ENCODE data around the gene FTMT.

DNA sequence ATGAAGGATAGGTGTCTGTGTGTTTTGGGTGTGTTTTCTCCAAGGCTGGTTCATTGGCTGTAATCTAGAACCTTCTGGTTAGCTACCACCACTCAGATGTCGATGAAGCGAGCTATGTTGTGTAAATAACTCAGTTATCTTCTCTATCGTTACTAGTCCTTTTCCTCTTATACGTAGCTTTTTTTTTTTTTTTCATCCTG is 2.0 kb downstream of the TNFAIP8 start:
- PRO-cap, 2 experiments, result no peak in any of the 2 experiments

GRCh38 chr5:120512970-120513324 is 48.8 kb downstream of the PRR16 start:
- PRO-cap, 2 experiments, result no peak in any of the 2 experiments

GRCh38 chr5:120700491-120701030 is 236.5 kb downstream of the PRR16 start:
- PRO-cap, 2 experiments, result no peak in any of the 2 experiments

DNA sequence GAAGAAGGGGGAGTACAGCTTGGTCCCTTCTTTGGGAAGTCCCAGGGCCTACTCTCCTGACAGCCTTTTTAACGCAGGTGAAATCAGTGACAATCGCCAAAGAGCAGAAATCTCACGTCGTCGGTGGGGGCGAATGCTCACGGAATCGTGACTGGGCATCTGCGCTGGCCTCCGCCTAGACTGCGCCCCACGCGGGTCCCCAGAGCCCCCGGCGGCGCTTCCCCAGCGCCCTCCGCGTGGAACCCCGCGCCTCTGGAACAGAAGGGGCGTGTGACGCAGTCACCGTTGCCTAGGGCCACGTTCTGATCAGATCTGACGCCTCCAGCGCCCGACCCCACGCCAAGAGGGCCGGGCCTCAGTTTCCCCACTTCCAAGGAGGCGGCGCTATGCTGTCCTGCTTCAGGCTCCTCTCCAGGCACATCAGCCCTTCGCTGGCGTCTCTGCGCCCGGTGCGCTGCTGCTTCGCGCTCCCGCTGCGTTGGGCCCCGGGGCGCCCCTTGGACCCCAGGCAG is at the start of gene FTMT:
FTMT (plus strand) TSS at position 305 of the 512 bp plus-strand sequence.
- PRO-cap, 2 experiments, result no peak in any of the 2 experiments

DNA sequence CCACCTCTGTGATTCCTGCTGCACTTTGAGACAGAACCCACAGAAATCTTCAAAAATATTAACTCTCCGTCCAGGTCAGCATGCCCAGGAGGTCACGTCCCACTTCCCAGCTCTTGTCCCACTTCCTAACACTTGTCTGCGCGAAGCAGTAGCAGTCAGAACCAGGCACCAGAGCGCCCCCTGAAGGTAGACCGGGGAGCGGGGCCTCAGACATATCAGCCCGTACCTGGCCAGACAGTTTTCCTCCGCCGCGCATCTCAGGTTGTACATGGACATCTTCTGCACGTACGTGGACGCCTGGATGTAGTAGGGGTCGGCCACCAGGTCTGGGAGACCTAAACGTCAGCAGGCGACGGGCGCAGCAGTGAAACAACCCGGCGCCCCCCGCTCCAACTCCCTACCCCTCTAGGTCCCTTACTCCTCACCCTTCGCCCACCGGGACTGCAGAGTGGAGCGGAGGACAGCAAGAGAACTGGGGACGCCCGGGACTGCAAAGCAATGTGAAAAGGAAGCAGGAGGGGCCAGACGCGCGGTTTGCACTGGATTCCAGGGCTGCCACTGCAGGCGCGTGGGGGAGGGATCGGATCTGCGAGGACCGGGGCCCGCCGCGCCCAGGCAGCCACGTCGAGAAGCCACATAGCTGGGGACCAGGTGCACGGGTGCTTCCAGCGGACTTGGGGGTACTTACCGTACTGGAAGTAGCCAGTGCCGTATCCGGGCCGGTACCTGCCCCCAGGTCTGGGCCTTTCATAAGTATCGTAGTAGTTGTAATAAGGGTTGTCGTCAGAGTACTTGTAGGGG is 1.2 kb downstream of the LOX start:
- PRO-cap, 2 experiments, result no peak in any of the 2 experiments

DNA sequence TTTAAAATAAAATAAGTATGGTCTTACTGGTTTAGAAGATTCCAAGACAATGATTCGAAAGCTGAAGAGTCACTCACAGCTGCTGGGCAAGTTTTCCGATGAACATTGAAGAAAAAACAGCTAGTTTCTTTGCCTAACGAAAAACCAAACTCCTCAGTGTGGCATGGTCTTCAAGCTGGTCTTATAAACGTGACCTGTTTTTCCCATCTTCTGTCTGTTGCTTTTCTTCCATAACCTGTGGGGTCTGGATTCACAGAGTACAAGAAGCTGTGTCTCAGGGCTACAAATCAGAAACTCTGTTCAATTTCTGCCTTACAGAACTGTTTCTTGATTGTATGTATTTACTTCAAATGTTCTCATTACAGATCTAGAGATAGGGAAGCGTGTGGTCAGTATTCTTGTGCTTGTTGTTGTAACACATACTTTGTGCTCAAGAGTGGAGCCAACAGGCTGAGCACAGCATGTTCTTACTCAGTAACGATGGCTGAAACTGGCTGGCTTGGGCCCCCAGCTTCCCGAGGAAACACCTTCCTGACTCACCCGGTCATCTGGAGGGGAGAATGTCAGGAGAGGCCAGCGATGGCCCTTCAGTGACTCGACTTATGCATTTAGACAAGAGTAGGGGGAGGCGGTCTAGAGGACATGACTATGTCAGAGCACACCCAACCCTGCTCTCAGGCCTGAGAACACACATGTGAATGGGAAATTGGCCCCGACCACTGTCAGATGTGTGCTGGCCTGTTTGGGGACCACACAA is 5.2 kb upstream of the ENSG00000250803 start:
- PRO-cap, 2 experiments, result no peak in any of the 2 experiments

DNA sequence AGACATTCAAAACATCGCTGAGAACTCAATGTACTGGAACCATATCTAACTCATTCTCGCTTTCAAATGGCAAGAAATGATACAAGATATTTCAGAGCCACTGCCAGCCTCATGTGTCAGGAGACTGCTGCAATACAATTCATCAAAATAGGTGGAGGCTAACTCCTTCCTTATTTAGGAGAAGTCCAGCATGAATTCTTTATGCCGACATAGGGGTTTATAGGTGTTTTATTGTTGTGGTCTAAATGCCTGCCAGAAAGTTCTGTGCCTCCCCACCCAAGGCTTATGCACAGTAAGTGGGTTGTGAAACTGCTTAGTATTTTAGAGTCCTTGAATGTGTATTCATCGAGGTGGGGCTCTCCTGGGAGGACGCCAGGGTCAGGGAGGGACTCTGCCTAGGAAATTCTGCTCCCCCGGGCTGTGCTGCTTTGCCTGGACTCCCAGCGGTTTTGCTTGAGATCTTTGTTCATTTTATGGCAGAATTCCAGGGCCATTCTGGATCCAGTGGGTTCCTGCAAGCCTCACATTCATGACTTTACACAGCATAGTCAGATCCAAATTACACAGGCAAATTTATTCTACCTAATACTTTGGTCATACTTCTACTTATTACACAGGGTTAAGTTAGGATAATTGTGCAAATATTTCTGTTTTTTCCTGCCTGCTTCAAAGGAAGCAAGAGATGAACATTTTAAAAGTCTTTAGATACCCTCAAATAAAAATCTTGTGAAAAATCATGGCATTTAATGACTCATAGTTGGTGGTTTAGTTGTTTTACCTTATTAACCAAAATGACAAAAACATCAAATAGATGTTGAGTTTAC is 23.5 kb downstream of the ENSG00000250803 start:
- PRO-cap, 2 experiments, result no peak in any of the 2 experiments

- PRO-cap, 2 experiments, result no peak in any of the 2 experiments
Observed at GRCh38 chr5:122312383-122313643, 776 bp downstream of the SNCAIP start.

DNA sequence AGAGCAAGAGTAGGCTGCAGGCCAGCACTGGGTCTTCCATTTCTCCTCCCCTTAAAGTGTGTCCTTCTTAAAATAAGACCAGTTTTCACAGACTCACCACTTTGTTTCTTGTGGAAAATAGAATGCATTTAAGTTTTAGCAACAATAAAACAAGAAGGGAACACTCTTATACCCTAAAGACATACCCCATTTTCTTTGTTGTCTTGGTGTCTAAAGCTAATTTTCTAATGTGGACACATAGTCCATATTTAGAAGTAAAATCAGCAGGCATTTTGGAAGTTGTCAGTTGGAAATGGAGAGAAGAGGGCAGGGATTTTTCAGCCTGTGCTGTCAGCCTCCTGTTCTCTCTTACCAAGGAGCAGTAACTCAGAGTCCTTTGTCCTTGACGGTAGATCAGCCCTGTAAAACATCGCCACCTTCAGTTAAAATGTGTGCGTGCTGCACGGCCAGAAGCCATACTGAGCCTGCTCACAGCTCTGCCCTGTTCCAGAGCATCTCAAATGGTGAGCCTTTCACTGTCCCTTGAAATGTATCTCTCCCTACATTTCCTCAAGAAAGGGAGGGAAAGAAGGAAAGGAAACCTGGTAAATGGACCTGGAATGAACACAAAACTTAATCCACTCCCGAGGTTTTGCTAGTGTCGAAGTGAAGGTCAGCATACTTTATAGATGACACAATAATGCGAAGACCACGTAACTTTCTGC is 103.4 kb downstream of the SNCAIP start:
- PRO-cap, 2 experiments, result no peak in any of the 2 experiments

DNA sequence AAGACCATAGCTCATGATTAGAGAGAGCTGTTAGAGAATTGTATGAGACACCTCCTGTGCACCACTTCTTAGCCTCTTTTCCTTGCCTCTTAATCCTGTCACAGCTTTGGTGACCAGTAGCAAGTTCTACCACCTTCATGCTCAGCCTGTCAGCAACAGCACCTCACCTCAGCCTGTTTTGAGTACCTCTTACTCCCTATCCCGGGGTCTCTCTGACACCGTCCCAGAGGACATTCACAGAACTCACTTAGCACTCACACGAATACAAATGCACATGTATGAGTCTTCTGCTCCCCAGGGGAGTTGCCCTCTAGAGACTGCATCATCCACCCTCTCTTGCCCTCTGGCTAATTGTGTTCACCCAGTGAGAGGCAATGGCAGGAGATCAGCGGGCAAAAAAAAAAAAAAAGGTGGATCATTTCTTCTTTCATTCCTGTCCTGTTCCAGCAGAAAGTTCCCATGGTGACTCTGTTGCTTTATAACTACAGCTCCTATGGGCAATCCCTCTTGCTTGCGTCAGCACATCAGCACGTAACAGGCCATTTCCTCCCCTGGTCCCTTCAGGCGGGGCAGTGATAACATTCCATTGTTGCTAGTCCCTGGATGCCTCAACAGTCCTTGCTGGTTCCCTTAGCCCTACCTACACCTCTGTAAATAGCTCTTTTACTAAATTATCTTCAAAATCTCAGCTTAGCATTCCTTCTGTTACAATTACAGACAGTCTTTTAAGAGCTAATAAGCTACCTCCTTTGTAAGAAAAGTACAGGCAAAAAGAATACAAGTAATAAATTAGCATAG is 23.5 kb upstream of the SNX2 start:
- PRO-cap, 2 experiments, result no peak in any of the 2 experiments

DNA sequence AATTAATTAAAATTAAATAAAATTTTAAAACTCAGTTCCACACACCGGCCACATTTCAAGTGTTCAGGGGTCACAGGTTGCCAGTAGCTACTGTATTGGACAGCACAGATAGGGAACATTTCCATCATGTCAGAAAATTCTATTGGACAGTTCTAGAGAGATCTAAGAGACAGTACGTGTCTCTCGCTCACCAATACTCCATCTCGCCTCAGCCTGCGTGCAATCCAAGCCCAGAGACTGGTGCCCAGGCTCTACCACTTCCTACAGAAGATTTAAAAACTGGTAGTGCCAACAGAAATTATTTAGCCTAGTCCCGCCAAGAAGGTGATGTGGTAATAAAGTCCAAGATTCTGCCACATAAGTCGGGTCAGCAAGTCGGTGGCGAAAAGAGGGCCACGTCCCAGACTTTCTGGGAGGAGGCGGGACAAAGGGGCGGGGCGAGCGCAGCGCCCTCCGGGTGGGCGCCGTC is 364 bp upstream of the SNX2 start:
- PRO-cap, 2 experiments, result peak in 2 of 2 experiments; most common minus-strand start position 388 of the sequence (in 1)

DNA sequence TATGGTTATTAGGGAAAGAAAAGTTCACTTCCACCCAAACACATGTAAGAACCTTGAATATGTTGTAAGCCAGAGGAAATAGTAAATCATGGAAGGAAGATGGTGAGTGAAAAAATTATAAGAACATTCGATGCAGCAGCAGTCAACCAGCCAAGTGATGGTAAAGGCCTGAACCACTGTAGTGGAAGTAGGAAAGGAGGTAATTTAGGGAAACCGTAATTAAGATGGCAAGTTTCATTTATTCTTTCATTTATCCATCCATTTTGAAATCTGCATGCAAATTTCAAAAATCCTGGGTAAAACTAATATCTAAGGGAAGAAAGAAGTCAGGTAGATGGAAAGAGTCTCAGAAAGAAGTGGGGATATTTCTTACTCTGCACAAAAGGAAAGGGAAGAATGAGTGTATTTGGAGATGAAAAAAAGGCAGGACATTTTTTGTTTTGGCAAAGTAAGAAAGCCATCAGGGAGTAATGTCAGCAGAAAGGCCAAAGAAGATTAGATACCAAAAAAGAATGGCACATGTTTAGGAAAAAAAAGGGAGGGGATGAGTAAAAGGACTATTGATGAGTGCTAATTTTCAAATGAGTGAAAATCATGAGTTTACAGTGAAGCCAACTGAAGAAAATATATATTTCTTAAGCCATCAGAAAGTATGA is 8.9 kb upstream of the SNX24 start:
- PRO-cap, 2 experiments, result no peak in any of the 2 experiments

- PRO-cap, 2 experiments, result no peak in any of the 2 experiments
Observed at GRCh38 chr5:123429510-123430012, 6.4 kb upstream of the CEP120 start.

- PRO-cap, 2 experiments, result no peak in any of the 2 experiments
Observed at GRCh38 chr5:123545334-123546020, 33.5 kb downstream of the CSNK1G3 start.

DNA sequence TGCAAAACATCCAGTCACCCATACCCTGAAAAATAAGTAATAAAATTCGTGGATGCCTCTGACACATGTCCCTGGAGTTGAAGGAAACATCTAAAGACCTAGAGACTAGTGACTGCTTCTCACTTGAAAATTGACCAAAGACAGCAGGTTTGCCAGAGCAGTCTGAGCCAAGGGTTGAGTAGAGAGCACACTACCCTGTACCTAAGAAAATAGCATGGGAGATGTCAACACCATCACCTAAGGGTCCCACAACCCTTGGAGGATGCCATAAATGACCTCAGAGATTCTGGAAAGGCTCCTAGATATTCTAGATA is 536.7 kb downstream of the ZNF608 start:
- PRO-cap, 2 experiments, result no peak in any of the 2 experiments

- PRO-cap, 2 experiments, result no peak in any of the 2 experiments
Observed at GRCh38 chr5:124707577-124707983, 38.9 kb downstream of the ZNF608 start.

GRCh38 chr5:124743211-124743530 is 3.3 kb downstream of the ZNF608 start:
- PRO-cap, 2 experiments, result no peak in any of the 2 experiments

- PRO-cap, 2 experiments, result no peak in any of the 2 experiments
Observed at GRCh38 chr5:124745429-124745673, 1.1 kb downstream of the ZNF608 start.

GRCh38 chr5:124748946-124749079 is 2.4 kb upstream of the ZNF608 start:
- PRO-cap, 2 experiments, result peak in 2 of 2 experiments; most common plus-strand start chr5:124749001 (in 2)

DNA sequence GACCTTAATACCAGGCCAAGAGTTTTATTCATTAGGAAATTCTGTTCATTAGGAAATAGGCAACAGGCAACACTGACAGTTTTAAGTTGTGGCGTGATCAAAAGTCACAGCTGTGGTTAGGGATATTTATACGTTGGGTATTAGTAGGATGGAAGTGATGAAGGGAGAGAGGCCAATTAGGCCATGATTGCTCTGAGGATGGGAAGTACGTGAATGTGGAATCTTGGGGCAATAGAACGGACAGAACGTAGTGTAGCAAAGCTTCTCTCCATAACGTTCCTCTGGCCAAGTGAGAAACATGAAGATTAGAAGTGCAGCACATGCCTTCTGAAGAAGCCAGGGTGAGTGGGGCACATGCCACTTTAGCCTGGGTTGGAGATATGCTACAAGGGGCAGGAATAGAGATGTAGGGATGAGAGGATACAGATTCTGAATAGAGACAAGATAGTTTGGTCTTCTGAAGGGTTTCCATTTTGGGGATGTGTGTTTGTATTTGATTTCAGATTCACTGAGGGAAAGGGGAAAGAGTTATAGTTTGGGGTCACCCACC is 290.2 kb upstream of the ZNF608 start:
- PRO-cap, 2 experiments, result no peak in any of the 2 experiments